Measurements from ENCODE around the genes PPP1R26, OBP2A, PAEP, ENSG00000236543, CARD9 and SNAPC4.

GRCh38 chr9:135253595-135254222, 166.2 kb downstream of the OLFM1 start:
- RRBS, result no CpG with 5 or more reads among the region's 26 CpGs
CAGE:
- cytosol, long polyA plus RNA, result no peak
- long polyA plus RNA, result no peak
- nucleus, long polyA plus RNA, result no peak

DNA sequence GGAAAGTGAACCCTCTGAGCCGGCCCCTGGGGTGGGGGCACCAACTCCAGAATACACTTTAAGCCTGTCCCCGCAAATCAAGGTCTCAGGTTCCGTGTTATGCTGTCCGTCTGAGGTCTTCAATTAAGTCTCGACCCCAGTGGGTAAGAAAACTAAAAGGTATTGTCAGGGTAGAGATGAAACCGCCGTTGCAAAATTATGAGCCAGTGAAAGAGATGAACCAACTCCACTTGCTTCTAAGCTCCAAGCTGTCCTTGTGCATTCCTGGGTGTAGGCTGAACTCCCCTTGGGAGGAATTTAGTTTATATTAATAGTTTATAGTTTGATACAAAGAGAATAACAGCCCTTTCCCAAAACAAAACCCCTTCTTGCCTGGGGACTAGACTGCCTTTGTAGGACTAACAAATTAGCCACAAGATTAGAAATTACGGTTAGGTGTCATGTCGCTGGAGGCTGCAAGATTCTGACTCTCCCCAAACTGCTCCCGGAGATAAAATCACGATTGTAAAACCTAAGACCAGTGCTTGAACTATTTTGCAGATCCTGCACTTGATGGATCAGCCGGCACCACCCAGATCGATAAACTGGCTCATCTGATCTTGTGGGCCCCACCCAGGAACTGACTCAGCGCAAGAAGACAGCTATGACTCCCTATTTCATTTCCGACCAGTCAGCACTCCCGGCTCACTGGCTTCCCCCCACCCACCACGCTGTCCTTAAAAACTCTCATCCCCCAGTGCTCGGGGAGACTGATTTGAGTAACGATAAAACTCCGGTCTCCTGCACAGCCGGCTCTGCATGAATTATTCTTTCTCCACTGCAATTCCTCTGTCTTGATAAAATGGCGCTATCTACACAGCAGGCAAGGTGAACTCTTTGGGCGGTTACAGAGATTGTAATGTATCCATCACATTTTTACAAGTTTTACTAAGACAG, 10.9 kb upstream of the PPP1R26 start:
- RRBS, result 42% methylated on average over 5 of the region's 23 CpGs
CAGE:
- cytosol, long polyA plus RNA, result no peak
- long polyA plus RNA, result no peak
- nucleus, long polyA plus RNA, result no peak

DNA sequence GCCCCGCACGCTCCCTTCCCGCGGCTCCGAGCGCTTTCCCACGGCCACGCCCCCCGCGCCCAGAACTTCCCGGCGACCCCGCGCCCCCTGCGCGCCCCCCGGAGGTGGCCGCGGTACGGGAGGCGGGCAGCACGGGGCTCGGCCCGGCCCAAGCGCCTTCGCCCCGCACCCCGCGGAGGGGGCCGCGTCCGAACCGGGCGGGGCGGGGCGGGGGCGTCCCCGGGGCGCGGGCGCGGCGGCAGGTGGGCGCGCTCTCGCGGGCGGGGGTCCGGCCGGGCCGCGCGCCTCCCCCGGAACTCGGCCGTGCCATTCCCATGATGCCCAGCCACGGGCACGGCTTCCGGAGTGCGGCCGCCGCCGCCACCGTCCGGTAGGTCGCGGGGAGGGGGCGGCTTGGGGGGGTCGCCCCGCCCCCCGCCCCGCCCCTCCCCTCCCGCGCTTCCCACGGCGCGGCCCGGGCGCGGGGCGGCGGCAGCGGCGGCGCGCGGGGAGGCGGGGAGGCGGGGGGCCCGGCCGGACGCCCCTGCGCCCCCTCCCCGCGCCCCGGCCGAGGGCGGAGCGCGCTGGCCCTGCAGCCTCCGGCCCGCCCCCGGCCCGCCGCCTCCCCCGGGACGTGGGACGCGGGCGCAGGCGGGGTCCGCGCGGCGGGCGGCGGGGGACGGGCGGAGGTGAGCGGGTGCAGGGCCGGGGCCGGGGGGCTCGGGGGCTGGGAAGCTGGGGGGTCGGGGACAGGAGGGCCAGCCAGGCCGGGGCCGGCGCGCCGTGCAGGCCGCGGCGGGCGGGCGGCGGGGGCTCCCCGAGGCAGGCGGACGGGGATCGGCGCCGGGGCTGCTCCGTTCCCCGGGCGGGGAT, at the start of gene PPP1R26:
PPP1R26 (plus strand) TSS at position 428 of the 852 bp plus-strand sequence.
- RRBS, result 2% methylated on average over 101 of the region's 144 CpGs
CAGE:
- cytosol, long polyA plus RNA, result no peak
- long polyA plus RNA, result no peak
- nucleus, long polyA plus RNA, result no peak

- RRBS, result no CpG with 5 or more reads among the region's 57 CpGs
CAGE:
- cytosol, long polyA plus RNA, result no peak
- long polyA plus RNA, result no peak
- nucleus, long polyA plus RNA, result no peak
Observed at GRCh38 chr9:135487281-135488239, 8.0 kb downstream of the PPP1R26 start.

DNA sequence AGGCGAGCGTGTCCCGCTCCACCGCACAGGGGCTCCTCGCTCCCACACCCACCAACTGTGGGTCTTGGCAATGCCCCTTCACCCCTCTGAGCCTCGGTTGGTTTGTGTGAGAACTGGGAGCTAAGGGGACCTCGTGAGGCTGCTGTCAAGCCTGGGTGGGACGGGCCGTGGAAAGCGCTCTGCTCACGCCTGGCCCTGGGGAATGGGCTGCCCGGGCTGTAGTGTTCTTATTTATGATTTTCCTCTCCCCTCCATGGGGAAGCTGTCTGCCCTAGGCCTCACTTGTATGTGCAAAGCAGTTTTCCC, 7.1 kb downstream of the MRPS2 start:
- RRBS, result no CpG with 5 or more reads among the region's 12 CpGs
CAGE:
- cytosol, long polyA plus RNA, result no peak
- long polyA plus RNA, result no peak
- nucleus, long polyA plus RNA, result no peak

DNA sequence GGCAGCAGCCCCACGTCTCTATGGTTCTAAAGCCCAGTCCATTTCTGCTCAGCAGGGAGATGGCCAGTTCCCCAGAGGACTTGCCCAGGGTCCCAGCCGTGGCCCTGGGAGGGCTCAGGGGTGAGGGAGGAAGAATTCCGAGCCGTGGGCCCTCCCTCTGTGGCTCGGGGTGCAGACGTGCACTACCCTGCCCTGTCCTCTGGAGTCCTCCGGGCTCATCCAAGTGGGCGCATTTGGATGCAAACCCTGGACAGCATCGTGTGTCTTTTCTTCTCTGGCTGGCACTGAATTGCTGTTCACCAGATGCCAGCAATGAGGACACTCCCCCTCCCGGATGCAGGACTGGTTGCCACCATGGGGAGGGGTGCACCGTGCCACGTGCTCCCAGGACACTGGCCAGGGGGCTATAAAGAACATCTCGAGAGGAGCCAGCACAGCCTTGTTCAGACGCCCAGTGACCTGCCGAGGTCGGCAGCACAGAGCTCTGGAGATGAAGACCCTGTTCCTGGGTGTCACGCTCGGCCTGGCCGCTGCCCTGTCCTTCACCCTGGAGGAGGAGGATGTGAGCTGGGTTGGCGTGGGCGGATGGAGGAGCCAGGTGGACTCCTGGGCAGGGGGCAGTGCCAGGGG, at the start of gene OBP2A:
OBP2A (plus strand) TSS at position 436 of the 630 bp plus-strand sequence.
- RRBS, result no CpG with 5 or more reads among the region's 21 CpGs
CAGE:
- cytosol, long polyA plus RNA, result no peak
- long polyA plus RNA, result no peak
- nucleus, long polyA plus RNA, result no peak

DNA sequence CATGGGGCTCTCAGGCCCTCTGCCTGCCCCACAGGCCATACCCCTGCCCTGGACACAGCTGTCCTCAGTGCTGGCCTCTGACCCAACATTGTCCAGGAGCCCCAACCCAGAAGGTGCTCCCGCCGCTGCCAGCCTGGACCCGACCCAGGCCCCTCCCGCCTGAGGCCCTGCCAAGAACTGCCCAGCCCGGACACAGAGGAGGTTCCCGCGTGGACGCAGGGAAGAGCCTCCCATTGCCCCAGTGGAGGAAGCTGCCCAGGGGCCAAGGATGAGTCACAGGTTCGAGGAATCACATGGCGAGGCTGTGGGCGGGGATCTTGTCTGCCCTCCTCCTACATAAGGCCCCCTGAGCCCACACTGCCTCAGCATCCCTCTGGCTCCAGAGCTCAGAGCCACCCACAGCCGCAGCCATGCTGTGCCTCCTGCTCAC, at the start of gene PAEP:
PAEP (plus strand) TSS at position 365 of the 430 bp plus-strand sequence.
- RRBS, result no CpG with 5 or more reads among the region's 12 CpGs
CAGE:
- cytosol, long polyA plus RNA, result no peak
- long polyA plus RNA, result no peak
- nucleus, long polyA plus RNA, result no peak

DNA sequence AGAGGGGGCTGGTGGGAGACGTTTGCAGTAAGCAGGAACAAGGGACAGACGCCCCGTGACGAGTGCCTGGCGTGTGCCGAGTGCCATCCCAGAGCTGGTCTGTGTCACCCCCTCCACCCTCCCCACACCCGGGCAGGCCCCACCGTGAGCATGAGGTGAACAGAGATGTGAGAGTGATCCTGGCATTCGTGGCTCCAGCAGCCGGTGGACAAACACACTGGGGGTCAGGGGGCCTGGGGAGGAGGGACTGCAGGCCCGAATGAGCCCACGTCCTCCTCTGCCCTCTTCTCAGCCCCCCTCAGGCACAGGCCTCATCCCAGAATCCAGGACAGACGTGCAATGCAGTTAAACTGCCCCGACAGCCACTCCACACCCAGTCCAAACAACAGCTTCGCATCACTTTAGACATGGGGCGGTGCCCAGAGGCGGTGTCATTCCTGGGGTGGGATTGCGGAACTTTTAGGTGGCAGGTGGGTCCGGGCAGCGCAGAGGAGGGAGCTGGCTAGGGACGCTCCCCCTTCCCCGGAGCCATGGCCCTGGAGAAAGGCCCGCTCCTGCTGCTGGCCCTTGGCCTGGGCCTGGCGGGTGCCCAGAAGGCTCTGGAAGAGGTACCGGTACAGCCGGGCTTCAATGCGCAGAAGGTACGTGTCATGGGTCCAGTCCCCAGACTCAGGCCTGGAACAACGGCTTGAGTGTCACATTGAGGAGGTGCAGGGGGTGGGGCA, at the start of gene ENSG00000236543:
ENSG00000236543 (plus strand) TSS at position 474 of the 725 bp plus-strand sequence.
- RRBS, result 85% methylated on average over 7 of the region's 29 CpGs
CAGE:
- cytosol, long polyA plus RNA, result no peak
- long polyA plus RNA, result no peak
- nucleus, long polyA plus RNA, result no peak

- RRBS, result no CpG with 5 or more reads among the region's 9 CpGs
CAGE:
- cytosol, long polyA plus RNA, result no peak
- long polyA plus RNA, result no peak
- nucleus, long polyA plus RNA, result no peak
Observed at GRCh38 chr9:135902898-135903341, 4.4 kb downstream of the CAMSAP1 start.

DNA sequence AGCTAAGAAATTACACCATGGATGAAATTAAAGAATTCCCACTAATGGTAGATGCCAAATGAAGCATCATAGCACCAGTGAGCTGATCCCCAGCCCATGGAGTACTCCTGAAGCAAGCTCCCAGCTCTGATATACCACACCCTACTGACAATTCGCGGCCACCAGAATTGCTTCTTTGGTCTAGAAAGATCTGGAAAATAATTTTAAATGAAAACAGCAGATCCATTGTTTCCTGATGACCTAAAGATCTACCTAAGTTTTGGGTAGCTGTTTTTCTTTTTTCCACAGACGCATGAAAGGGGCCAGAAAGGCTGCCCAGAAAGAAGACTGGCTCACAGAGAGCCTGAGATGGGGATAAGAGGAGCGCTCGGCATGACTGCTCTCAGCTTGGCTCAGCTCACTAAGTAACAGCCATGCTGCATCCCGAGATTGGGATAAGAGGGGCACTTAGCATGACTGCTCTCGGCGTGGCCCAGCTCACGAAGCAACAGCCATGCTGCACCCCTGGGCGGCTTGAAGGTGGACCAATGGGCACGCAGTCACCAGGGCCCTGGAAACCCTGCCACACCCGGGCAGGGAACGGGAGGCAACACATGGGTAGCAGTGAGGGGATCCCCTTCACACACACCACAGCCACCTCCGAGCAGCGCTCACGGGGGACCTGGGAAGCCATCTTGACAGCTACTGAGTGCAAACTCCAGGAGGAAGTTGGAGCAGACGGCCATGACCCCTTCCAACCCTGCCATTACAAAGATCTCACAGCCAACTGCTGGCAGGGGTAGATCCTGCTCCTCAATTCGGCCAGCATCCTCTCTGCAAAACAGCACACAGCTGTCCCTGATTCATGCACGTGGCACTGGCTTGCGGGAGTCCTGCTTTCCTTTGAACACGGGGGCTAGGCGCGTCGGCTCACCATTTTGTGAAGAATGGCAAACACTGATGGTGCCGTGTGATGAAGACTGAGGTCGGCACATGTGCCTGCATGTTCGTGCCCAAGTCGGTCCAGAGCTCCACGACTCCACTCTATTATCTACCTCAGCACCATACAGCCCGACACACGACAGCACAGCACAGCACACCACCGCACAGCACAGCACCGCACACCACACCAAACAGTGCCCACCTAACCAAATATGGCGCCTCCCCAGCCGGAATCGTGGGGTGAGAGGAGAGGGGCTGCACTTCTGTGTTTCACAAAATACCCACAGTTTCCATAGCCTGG, 5.2 kb downstream of the UBAC1 start:
- RRBS, result no CpG with 5 or more reads among the region's 36 CpGs
CAGE:
- cytosol, long polyA plus RNA, result no peak
- long polyA plus RNA, result no peak
- nucleus, long polyA plus RNA, result no peak

- RRBS, result no CpG with 5 or more reads among the region's 110 CpGs
CAGE:
- cytosol, long polyA plus RNA, result no peak
- long polyA plus RNA, result no peak
- nucleus, long polyA plus RNA, result no peak
Observed at GRCh38 chr9:136051067-136052283, 43.6 kb downstream of the NACC2 start.

DNA sequence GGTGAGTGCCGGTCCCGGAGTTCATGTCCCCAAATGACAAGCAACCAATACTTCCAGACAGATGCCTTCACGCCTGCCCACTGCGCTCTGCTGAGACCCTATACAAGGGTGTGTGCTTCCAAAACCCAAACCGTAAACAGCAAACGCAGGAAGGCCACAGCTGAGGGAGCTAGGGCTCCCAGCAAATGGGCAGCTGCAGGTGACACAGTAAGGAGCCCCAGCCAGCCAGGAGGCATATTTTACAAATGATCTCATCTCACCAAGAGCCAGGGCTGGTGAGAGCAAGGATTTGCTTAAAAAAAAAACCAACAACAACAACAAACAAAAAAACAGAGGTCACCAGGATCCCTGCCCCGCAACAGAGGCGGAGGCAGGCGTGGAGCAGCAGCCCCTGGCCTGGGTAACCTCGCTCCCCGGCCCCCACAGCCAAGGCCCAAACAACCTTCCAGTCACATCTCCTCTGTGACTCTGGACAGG, 3.5 kb downstream of the NACC2 start:
- RRBS, result 100% methylated on average over 1 of the region's 11 CpGs
CAGE:
- cytosol, long polyA plus RNA, result no peak
- long polyA plus RNA, result no peak
- nucleus, long polyA plus RNA, result no peak

GRCh38 chr9:136115732-136116037, 3.0 kb downstream of the TMEM250 start:
- RRBS, result no CpG with 5 or more reads among the region's 8 CpGs
CAGE:
- cytosol, long polyA plus RNA, result no peak
- long polyA plus RNA, result no peak
- nucleus, long polyA plus RNA, result no peak

DNA sequence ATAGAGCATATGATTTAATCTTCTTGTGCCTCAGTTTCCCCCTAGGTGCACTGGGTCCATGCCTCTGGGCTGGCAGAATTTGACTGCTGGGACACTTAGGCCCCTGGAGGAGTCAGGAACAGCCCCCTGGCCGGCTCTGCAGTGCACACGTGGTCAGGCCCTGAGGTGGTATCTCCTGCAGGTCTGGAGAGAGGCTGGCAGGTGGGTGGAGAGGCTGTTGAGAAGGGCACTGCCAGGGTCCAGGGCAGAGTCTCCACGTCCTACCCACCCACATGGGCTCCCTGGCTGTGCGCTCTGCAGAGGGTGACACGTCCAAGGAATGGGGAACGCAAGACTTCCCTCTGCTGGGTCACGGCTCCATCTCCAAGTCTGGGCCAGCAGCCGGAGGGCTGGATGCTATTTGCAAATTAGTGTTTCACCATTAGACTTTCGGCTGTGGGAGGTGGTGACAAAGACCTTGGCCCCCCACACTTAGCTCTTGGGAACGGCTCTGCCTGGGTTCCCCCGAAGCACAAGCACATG, 25.5 kb upstream of the TMEM250 start:
- RRBS, result no CpG with 5 or more reads among the region's 11 CpGs
CAGE:
- cytosol, long polyA plus RNA, result no peak
- long polyA plus RNA, result no peak
- nucleus, long polyA plus RNA, result no peak

GRCh38 chr9:136354085-136355153, 9.1 kb downstream of the DNLZ start:
- RRBS, result 63% methylated on average over 18 of the region's 36 CpGs
CAGE:
- cytosol, long polyA plus RNA, result no peak
- long polyA plus RNA, result no peak
- nucleus, long polyA plus RNA, result no peak

GRCh38 chr9:136362837-136363538, 556 bp downstream of the DNLZ start:
- RRBS, result under 1% methylated on average over 25 of the region's 39 CpGs
CAGE:
- cytosol, long polyA plus RNA, result no peak
- long polyA plus RNA, result no peak
- nucleus, long polyA plus RNA, result no peak

DNA sequence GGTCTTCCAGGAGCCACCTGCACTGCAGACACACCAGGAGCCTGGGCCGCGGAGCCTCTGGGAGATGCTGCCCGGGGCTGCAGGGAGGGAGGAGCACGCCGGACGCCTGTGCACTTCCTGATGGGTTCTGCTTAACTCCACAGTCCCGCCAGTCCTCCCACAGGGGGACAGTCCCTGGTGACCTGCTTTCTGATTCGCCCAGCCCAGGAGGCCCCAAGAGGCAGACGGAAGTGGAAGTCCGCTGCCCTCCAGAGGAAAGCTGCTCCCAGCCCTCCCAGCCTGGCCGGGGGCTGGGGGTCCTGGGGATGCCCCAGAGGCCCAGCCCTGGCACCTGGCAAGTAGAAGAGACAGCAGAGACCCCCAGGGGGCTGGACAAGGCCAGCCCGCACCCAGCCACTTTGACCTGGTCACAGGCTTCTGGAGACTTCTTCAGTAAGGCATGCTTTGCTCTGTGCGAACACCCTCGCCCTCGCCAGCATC, at the start of gene CARD9:
CARD9 (minus strand) TSS at position 133 of the 480 bp plus-strand sequence.
- RRBS, result no CpG with 5 or more reads among the region's 15 CpGs
CAGE:
- cytosol, long polyA plus RNA, result no peak
- long polyA plus RNA, result no peak
- nucleus, long polyA plus RNA, result no peak

DNA sequence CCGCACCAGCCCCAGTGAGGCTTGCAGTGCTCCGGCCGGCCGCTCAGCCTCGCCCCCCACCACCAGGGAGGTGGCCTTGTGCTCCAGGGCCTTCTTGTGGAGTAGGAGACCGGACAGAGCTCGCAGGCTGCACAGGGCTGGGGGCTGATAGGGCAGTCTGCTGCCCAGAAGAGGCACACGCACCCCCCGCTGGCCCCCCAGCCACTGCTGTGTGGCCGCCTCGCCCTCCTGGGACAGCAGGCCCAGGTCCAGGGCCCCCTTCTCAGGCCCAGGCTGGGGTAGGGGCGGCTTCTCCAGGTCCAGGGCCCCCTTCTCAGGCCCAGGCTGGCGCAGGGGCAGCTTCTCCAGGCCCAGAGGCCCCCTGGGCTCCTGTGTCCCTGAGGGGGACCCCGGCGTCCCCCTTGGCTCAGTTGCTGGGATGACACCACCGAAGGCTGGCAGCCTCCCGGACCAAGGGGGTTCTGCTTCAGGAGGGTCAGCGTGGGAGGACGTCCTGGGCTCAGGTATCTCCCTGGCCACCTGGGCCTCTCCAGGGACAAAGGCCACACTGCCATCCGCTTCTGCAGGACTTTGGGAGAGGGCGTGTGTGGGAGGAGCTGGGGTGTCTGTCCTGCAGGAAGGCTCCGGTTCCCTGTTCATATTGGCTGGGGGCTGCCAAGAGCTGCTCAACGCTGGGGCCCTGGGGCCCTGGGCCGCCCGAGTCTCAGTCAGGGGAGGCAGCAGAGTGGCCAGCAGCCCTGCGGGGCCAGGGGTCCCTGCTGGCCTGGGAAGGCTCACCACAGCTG, 4.5 kb upstream of the CARD9 start:
- RRBS, result 97% methylated on average over 7 of the region's 26 CpGs
CAGE:
- cytosol, long polyA plus RNA, result no peak
- long polyA plus RNA, result no peak
- nucleus, long polyA plus RNA, result no peak

- RRBS, result 45% methylated on average over 8 of the region's 83 CpGs
CAGE:
- cytosol, long polyA plus RNA, result no peak
- long polyA plus RNA, result no peak
- nucleus, long polyA plus RNA, result no peak
Observed at GRCh38 chr9:136400008-136401151, at the start of gene SNAPC4. Gene SNAPC4 (minus strand): TSS chr9:136400170.

DNA sequence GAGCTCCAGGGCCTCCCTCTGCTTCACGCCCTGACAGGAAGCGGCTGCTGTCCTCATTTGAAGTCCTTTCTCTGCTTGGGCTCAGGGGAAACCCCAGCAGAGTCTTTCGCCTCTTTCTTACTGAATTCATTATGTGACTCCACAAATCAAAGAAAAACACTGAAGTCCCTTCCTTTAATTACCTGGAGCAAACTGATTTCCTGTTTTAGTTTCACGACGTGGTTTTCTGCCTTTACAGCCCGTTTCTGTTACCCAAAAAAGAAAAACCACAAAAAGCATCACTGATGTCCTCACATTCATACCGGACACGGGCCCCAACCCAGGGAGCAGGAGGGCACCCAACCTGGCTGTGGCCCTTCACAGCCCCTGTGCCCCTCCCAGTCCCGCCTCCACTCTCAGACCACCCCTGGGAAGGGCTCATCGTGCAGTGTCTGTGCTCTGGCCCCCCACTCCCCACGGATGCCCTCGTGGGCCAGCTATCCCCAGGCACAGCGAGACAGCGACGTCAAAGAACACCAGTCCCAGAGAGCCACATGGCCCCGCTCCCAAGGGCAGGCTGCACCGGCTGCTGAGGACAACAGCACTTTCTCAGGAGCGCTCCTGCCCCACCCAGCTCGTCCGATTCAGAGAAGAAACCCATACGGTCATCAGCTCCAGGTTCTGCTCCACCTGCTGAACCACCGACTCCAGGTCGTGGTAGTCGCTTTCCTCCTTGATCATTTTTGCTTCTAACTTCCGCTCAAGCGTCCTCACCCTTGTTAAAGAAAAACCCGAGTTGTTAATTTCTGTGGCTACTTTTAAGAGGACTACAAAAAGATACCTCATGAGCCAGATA, 4.7 kb upstream of the SNAPC4 start:
- RRBS, result no CpG with 5 or more reads among the region's 27 CpGs
CAGE:
- cytosol, long polyA plus RNA, result no peak
- long polyA plus RNA, result no peak
- nucleus, long polyA plus RNA, result no peak

Data from SK-N-SH (cell line).